ENCODE measurements around a stretch of chr1.

GRCh38 chr1:2103014-2103767 is 53.0 kb downstream of the PRKCZ start:
- PRO-cap, 10 experiments = no peak in any of the 10 experiments

DNA sequence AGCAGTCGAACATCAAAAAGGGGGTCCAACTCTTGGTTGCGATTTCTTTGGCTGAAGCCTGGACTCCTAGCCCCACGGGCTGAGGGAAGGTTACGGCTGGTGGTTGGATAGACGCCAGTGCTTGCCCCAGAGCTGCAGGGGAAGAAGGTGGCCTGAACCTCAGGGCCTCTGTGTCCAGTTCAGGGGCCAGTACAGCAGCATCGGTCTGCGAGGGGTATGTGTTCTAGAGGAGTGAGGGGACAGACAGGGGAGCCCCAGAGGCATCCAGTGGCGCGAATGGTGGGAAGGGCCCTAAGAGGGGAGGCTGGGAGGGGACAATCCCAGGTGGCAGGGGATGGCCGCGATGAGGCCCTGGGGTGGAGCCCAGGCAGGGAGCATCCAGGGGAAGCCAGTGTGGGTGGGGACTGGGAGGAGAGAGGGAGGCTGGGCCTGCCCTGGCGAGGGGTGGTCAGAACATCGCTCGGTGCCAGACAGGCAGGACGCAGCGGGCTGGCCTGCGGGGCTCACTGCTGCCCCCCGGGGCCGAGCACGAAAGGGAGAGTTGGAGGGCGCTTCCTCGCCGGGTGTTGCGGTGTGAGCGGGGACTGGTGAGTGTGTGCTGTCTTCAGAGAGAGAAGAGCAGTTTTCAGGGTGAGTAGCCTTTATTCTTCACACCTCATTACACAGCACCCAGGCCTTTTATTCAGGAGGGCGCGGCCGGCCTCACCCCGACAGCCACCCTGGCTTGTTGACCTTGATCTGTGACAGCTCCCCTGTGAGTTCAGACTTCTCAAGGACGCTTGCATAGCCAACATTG is 54.3 kb downstream of the PRKCZ start:
- PRO-cap, 10 experiments = peak in 1 of 10 experiments; most common plus-strand start position 451 of the sequence (in 1); most common minus-strand start position 600 of the sequence (in 1)

GRCh38 chr1:2115739-2116292 is 65.6 kb downstream of the PRKCZ start:
- PRO-cap, 10 experiments = no peak in any of the 10 experiments

DNA sequence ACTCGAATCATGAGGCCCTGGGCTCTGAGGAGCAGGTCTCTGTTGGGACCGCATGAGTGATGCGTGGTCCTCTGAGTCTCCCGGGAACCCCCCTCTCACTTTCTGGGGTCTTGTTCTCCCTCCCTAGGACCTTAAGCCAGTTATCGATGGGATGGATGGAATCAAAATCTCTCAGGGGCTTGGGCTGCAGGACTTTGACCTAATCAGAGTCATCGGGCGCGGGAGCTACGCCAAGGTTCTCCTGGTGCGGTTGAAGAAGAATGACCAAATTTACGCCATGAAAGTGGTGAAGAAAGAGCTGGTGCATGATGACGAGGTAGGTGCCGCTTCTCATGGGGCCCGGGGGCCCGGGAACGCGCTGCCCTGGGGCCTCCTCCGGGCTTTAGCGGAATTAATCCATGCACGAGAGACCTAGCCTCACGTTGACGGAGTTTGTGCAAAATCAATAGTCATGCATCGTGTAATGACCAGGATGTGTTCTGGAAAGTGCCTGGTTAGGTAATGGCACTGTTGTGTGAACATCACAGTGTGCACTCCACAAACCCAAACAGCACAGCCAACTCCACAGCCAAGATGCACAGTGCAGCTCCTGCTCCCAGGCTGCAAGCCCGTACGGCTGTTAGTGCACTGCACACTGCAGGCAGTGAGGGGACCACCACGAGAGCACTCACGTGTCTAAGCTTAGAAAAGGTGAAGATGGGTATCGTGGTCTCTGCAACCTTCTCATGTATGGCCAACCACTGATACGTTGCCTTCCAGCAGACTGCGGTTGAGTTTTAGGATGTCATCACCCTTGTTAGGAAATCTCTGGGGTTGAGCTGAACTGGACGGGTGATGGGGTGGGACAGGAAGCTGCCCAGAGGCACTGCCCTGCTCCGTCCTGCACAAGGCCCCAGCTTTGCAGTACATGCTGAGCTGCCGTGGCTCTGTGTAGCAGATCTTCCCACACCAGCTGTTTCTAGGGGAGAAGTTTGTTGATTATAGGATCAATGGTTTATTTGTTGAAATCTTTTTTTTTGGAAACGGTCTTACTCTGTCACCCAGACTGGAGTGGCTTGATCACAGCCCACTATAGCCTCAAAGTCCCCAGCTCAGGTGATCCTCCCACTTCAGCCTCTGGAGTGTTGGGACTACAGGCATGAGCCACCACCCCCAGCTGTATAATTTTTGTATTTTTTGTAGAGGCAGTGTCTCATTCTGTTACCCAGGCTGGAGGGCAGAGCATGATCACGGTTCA is 43.5 kb downstream of the FAAP20 start:
- PRO-cap, 10 experiments = no peak in any of the 10 experiments

DNA sequence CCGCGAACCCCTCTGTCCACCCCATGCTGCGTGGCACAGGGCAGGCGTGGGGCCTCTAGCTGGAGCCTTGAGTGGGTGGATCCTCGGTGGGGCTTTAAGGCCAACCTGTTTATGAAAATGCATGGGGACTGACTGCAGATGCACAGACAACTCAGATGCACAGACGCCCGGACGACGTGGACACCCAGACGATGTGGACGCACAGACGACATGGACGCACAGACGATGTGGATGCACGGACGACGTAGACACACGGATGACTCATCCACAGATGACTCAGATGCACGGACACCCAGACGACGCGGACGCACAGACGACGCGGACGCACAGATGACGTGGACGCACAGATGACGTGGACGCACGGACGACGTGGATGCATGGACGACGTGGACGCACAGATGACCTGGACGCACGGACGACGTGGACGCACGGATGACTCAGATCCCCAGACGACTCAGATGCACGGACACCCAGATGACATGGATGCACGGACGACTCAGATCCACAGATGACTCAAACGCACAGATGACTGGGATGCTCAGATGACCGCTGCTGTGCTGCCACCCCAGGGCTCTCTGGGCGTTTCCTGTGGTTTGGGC is 14.3 kb downstream of the FAAP20 start:
- PRO-cap, 10 experiments = no peak in any of the 10 experiments

GRCh38 chr1:2204104-2204975 is 9.8 kb upstream of the FAAP20 start:
- PRO-cap, 10 experiments = peak in 10 of 10 experiments; most common plus-strand start chr1:2204915 (in 1); most common minus-strand start chr1:2204825 (in 5)

GRCh38 chr1:2213676-2214401 is 14.3 kb upstream of the SKI start:
- PRO-cap, 10 experiments = peak in 1 of 10 experiments; most common plus-strand start chr1:2214282 (in 1); most common minus-strand start chr1:2214126 (in 1)

DNA sequence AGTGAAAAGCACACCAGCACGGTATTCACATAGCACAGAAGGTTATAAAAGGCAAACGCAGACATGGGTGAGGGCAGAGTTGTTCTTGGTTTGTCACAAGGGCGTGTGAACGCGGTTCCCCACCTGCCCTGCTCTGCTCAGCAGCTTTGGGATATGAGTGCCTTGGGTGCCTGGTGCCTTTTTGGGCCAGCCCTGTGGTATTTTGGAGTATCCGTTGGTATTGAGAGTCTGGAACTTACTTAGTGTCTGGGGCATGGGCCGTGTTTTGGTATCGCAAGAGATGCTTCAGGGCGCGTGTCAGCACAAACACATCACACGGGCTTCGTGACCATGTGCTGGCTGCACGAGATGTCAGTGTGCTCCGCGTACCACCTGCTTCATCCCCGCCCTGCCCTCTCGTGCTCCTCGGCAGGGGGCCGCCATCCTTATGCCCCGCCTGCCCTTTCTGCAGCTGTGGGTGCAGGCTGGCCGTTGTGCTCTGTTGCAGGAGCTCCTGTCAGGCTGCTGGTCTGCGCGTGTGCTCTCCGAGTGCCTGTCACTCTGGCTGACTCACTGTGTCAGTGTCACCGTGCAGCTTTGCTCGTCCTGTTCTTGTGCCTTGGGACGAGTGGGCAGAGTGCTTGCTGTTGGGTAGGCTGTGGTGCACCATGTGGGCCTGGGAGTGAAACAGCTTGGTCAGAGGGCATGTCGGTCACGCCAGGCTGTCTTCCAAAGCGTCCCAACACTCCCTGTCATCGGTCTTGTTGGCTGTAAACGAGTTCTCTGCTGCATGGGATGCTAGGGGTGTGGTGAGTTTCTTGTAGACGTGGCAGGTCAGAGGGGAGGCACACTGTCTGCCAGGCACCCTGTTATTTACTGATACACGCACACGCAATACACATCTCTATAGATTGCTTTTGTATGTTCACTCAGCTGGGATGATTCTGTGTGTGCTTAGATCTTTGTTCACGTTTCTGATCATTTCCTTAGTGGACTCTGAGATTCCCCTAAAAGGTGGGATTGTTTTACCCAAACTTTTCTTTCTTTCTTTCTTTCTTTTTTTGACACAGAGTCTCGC is 15.2 kb downstream of the SKI start:
- PRO-cap, 10 experiments = no peak in any of the 10 experiments

DNA sequence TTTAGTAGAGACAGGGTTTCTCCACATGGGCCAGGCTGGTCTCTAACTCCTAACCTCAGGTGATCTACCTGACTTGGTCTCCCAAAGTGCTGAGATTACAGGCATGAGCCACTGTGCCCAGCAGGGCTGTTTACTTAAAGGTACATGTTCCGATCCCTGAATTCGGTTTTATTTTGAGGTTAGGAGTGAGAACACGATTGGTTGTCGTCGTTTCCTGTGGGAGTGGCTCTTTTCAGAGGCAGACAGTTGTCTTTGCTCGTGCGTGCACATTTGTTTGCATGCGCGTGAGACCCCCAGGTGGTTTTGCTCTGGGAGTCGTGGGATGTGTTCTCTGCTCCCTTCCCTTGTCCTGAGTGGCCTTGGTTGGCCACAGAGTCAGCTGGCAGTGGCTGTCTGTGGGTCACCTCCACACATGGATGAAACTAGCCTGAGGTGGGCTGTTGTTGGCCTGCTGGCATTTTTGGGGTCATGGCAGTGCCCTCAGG is 60.2 kb downstream of the SKI start:
- PRO-cap, 10 experiments = no peak in any of the 10 experiments

DNA sequence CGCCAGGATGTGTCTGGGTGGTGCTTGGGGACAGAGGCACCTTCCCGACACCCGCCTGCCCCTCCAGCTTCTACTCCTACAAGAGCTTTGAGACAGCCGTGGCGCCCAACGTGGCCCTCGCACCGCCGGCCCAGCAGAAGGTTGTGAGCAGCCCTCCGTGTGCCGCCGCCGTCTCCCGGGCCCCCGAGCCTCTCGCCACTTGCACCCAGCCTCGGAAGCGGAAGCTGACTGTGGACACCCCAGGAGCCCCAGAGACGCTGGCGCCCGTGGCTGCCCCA is 75.6 kb downstream of the SKI start:
- PRO-cap, 10 experiments = no peak in any of the 10 experiments

- PRO-cap, 10 experiments = no peak in any of the 10 experiments
Observed at GRCh38 chr1:2308776-2309331, 80.7 kb downstream of the SKI start.

DNA sequence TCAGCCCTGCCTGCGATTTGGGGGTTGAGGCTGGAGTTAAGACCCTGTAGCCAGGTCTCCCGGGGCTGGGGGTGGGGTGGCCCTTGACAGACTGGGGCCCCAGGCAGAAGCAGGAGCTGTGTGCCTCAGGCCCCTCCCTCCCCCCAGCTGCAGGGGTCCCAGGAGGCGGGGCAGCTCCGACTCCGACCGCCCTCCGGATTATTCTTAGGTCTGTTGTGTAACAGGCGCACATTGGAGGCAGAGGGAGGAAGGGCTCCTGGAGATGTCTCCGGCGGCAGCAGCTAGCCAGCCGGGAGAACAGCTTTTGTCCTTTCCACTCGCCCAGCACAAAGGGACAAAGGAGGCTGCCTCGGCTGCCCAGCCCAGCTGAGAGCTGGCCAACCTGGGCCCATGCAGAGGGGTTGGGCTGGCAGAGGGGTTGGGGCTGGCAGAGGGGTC is 29.7 kb upstream of the PLCH2 start:
- PRO-cap, 10 experiments = no peak in any of the 10 experiments

- PRO-cap, 10 experiments = no peak in any of the 10 experiments
Observed at GRCh38 chr1:2496000-2496622, 20.0 kb downstream of the PLCH2 start.

GRCh38 chr1:2525424-2525885 is 941 bp downstream of the PANK4 start:
- PRO-cap, 10 experiments = no peak in any of the 10 experiments

DNA sequence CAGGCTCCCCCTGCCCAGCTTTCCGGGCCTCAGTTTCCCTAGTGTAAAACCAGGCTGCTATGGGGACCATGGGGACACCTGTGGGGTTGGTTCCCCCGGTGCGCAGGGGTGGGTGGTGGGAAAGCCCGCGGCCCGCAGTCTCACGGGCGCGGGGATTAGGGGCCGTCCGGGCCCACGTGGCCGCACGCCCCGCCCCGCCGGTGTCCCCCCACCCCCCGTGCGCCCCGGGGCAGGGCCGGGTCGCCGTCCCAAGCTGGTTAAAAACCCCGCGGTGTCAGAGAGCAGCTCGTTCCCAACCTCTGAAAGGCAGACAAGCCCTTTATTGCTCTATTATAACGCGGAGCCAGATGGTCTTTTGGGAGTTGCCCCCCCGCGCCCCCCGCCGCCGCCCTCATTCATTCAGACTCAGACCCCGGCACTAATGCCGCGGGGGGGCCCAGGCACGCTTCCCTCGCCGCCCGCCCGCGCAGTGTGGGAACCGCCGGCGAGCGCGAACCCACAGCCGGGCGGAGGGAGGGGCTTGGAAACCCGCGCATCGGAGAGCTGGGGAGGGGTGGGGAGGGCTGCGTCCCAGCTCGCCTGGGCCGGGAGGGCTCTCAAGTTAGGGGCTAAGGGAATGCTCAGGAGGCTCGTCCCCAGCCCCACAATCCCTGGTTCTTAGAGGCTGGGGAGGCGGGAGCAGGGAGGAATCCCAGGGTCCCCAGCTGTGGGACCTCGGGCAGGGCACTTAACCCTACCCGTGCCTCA is 10.7 kb upstream of the HES5 start:
- PRO-cap, 10 experiments = no peak in any of the 10 experiments

DNA sequence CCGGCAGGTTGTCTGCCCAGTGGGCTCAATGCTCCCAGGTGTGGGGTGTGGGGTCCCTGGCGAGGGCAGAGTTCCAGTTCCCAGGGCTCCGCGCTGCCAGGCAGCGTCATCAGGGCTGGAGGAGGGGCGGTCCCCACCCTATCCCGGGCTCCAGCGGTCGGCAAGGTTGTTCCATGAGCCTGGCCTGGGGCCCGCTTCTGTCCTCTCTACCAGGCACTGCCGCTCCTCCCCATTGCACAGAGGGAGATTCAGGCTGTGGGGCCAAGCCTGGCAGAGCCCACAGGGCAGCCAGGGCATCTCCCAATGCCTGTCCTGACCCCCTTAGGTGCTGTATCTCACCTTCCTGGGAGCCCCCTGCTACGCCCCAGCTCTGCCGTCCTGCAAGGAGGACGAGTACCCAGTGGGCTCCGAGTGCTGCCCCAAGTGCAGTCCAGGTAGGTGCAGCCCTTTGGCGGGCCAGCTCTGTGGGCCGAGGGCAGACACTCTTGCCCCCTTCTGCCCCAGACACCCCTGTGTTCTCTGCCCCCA is 1.3 kb downstream of the TNFRSF14 start:
- PRO-cap, 10 experiments = peak in 2 of 10 experiments; most common plus-strand start position 169 of the sequence (in 1); most common minus-strand start position 111 of the sequence (in 2)

GRCh38 chr1:3066027-3066649 is 2.9 kb upstream of the PRDM16 start:
- PRO-cap, 10 experiments = no peak in any of the 10 experiments

GRCh38 chr1:3096889-3097157 is 27.8 kb downstream of the PRDM16 start:
- PRO-cap, 10 experiments = peak in 3 of 10 experiments; most common plus-strand start chr1:3097014 (in 3)

GRCh38 chr1:3174303-3174805 is 105.4 kb downstream of the PRDM16 start:
- PRO-cap, 10 experiments = no peak in any of the 10 experiments

- PRO-cap, 10 experiments = peak in 3 of 10 experiments; most common plus-strand start chr1:3175112 (in 3); most common minus-strand start chr1:3174966 (in 2)
Observed at GRCh38 chr1:3174806-3175327, 105.9 kb downstream of the PRDM16 start.